Cardiac fibroblast (primary cell): ENCODE data around the genes TRPM5 and CARS1.

- RRBS = no CpG with 5 or more reads among the region's 3 CpGs
Observed at GRCh38 chr11:2374803-2375083, 2.4 kb upstream of the CD81 start.

DNA sequence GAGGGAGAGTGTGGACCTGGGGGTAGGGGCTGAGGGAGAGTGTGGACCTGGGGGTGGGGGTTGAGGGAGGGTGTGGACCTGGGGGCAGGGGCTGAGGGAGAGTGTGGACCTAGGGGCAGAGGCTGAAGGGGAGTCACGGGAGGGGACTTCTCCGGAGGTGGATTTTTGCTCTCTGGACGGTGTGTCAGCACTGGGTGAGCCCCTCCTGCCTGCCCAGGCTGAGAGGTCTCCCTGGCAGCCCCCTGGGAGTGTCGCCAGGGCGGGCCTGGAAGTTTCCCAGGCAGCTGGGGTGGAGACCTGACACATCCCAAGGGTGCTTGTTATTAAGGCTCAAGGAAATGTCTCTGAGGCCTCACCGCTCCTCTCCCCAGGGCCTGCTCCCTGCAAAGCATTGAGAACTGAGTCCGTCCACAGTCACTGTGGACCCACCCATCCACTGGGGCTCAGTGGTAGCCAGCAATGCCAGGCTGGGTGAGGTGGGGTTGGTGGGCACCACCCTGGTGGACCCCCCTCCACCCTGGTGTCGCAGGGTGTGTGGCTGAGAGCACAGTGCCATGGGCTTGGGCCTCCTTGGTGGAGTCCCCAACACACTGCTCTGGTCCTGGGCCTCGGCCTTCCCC, 2.4 kb downstream of the CD81 start:
- RRBS = no CpG with 5 or more reads among the region's 9 CpGs

DNA sequence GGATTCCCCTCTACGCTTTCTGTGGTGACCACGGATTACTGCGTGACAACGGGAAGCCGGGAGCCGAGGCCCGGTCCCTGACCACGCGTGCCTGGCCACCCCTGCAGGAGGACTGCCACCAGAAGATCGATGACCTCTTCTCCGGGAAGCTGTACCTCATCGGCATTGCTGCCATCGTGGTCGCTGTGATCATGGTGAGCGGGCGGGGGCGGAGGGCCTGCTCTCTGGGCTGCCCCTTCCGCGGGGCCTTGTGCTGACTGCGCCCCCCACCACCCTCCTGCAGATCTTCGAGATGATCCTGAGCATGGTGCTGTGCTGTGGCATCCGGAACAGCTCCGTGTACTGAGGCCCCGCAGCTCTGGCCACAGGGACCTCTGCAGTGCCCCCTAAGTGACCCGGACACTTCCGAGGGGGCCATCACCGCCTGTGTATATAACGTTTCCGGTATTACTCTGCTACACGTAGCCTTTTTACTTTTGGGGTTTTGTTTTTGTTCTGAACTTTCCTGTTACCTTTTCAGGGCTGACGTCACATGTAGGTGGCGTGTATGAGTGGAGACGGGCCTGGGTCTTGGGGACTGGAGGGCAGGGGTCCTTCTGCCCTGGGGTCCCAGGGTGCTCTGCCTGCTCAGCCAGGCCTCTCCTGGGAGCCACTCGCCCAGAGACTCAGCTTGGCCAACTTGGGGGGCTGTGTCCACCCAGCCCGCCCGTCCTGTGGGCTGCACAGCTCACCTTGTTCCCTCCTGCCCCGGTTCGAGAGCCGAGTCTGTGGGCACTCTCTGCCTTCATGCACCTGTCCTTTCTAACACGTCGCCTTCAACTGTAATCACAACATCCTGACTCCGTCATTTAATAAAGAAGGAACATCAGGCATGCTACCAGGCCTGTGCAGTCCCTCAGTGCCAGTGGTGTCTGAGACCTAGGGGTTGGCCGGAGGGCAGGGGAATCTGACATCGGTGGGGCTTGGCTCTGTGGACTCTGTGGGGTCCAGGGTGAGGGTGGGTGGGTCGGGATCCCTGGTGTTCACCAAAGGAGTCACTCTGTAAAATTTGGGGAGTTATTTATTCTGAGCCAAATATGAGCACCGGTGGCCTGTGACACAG, 3.7 kb upstream of the TSSC4 start:
- RRBS = 92% methylated on average over 9 of the region's 46 CpGs

DNA sequence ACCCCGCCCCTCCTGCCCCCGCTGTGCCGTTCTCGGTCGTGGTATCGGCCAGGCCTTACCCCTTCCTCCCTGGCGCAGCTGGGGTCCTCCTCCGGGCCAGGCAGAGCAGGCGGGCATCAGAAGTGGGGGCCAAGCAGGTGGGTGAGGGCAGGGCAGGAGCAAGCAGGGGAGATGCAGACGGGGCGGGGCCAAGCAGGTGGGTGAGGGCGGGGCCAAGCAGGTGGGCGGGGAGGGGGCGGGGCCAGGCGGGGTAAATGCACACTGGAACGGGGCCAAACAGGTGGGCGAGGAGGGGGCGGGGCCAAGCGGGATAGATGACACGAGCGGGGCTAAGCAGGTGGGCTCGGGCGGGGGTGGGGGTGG, at the start of gene TRPM5:
TSS of gene TRPM5 (minus strand) at position 143 of the 363 bp plus-strand sequence.
- RRBS = 3% methylated on average over 2 of the region's 23 CpGs

DNA sequence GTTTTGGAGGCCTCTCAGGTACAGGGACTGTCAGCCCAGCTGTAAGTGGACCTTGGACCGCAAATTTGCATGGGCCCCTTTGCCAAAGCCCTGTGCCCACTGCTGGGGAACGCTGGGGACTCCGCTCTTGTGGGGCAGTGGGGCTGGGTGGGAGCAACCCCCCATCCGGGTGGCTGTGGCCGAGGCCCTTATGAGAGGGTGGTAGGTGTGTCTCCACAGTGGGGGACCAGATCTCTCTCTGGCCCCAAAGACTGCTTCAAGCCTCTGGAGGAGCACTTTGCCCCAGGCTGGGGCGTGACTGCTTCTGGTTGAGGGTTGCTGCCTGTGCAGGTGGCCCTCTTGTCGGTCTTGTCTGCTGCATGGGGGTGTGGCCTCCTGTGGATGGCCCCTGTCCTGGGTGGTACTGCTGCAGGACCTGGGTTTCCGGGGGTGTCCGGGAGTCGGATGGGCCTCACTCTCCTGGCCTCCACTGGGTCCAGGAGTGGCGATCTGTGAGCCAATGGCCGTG, 15.8 kb downstream of the KCNQ1 start:
- RRBS = no CpG with 5 or more reads among the region's 12 CpGs

DNA sequence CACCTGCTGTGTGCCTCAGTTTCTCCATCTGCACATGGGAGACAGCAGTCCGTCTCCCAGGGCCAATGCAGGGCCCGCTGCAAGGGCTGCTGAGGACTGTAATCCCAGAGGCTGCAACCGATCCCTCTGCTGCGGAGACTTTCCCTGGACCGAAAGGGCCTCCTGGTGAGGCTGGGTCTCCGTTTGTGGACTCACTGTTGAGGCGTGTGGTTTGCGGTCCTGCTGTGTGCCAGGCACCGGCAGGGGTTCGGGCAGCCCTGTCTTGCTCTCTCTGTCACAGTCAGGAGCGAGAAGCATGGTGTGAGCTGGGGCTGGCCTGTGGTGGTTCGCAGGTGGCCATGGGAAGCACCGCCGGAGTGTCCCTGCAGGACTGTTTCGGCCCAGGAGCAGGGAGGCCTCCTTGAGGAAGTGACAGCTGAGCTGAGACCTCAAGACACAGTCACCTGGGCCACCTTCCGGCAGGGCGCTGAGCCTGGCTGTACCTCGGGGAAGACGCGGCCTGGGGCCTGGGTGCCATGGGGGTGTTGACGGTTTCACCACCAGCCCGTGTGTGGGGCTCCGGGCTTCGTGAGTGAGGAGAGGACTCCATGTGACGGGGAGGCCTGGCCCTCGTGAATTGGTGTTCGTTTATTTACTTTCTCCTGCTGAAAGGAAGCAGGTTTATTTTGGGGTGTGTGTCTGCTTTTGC, 132.3 kb downstream of the KCNQ1 start:
- RRBS = no CpG with 5 or more reads among the region's 27 CpGs

DNA sequence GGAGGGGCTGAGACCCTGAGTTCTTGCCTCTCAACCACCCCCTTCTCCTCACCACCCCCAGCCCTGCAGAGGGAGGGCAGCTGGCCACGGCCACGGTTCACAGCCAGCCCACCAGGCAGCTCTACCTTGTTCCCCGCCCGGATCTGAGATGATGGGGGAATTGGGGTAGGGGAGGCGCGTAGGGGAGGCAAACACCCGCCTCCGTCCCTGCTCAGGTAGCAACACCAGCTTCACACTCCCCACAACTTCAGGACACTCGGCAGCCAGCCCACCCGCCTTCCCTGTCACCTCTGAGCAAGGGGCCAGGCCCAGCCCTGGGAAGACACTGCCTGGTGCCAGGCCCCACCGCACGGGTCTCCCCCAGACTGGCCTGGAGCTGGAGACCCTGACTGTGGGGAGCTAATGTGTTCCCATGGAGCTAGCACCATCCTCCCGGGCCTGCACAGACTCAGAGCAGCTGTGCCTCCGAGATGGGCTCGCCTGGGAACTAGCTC, 109.4 kb downstream of the CDKN1C start:
- RRBS = no CpG with 5 or more reads among the region's 15 CpGs

- RRBS = no CpG with 5 or more reads among the region's 21 CpGs
Observed at GRCh38 chr11:2788105-2789012, 97.2 kb downstream of the CDKN1C start.

- RRBS = no CpG with 5 or more reads among the region's 18 CpGs
Observed at GRCh38 chr11:2805458-2806137, 80.0 kb downstream of the CDKN1C start.

GRCh38 chr11:2899373-2900014, 2.6 kb upstream of the SLC22A18 start:
- RRBS = no CpG with 5 or more reads among the region's 12 CpGs

- RRBS = 67% methylated on average over 4 of the region's 27 CpGs
Observed at GRCh38 chr11:2903006-2903959, 1.2 kb downstream of the SLC22A18 start.

DNA sequence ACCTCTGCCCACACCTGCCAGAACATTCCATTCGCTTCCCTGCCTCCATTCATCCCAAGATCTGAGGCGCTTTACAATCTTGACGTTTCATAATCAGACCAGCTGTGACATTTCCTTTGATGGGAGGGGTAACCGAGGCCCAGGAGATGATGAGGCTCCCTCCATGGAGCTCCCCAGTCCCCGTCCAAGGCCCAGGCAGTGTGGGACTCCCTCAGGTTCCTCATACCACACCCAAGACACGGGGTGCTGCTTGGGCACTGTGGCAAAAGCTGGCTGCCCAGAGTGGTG, 9.8 kb downstream of the SLC22A18 start:
- RRBS = no CpG with 5 or more reads among the region's 6 CpGs

DNA sequence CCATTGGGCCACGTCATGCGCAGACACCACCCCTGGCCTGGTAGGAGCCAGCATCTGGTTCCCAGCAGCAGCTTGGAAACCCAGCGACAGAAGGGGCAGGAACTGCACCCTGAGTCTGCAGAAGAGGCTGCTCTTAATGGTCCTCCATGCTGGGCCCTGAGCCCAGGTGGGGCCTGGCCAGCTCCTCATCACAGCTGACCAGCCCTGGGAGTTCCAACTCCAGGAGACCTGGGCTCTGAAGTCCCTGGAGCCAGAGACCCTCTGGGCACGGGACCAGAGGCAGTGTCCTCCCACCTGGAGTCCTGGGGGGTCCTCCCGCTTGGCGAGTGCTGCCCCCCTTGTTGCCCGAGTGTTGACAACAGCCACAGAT, 5.5 kb downstream of the PHLDA2 start:
- RRBS = no CpG with 5 or more reads among the region's 7 CpGs

GRCh38 chr11:3003828-3004520, 11.8 kb upstream of the NAP1L4 start:
- RRBS = no CpG with 5 or more reads among the region's 11 CpGs

DNA sequence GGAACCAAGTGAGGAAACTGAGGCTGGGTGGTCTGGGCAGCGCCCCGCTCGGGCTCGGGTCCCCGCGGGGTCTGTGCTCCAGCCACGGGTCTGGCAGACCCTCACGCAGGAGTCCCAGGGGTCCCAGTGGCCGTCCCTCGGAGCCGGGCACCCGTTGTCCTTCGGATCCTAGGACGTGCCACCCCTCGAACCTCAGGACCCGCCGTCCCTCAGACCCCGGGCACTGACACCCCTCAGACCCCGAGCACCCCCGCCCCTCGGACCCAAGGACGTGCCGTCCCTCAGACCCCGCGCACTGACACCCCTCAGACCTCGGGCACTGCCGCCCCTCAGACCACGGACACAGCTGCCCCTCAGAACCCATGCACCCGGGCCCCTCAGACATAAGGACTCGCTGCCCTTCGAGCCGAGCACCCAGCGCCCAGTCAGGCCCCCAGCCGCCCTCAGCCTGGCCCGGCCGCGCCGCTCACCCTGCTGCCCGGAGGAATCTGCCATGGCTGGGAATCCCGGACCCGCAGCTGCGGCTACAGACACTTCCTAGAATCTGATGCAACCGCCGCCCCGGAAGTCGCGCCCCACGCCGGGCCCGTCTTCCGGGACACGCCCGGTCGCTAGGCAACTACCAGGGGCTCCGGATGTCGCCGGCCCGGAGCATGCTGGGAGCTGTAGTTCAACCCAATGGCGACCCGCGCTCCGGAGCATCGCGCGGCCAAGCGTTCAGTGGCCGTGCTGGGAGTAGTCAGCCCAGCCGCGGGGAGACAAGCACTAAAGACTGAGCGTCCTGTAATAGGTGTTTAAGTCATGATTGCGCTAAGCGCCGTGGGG, at the start of gene CARS1:
TSS of gene CARS1 (minus strand) at position 551 of the 825 bp plus-strand sequence.
- RRBS = 1% methylated on average over 24 of the region's 73 CpGs

- RRBS = no CpG with 5 or more reads among the region's 22 CpGs
Observed at GRCh38 chr11:3123373-3123921, 41.7 kb downstream of the OSBPL5 start.

DNA sequence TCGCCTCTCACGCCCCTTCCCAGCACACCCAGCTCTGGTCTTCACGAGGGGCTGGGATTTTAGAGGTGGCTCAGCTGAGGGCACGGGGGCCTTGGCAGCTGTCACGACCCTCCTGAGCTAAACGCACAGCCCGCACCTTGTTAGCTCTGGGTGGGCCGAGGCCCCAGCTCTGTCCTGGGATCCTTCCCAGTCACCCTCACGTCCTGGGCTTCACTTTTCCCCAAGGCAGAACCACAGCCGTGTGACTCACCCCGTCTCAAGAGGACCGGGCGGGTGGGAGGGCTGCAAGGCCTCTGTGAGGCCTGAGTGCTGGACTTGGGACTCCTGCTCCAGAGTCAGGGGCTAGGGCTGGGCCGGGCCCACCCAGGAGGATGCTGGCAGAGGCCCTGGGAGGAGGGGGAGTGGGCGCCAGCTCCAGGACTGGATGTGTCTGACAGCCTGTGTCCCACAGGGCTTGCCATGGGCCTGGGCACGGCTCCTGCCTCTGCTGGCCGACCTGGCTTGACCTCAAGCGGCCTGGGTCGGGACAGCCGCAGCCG, 18.2 kb downstream of the OSBPL5 start:
- RRBS = 40% methylated on average over 1 of the region's 21 CpGs

DNA sequence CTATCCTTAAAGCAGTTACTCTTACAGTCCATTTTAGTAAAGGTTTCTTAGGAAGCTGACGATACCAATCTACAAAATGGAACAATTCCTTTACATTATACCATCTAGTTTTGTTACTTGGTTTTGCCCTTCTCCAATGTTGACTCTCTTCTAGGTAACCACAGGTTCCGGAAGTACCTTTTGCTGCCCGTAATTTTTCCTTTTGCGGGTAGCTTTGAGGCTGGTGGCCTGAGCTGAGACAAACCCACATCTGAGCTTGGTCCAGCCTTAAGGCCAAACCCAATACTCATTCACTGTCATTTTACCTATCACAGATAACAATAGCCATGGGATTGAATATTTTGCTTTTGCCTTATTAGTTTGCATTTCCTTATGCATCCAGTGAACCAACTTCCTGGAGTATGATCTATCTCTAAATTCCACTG, 10.0 kb upstream of the MRGPRE start:
- RRBS = no CpG with 5 or more reads among the region's 4 CpGs

DNA sequence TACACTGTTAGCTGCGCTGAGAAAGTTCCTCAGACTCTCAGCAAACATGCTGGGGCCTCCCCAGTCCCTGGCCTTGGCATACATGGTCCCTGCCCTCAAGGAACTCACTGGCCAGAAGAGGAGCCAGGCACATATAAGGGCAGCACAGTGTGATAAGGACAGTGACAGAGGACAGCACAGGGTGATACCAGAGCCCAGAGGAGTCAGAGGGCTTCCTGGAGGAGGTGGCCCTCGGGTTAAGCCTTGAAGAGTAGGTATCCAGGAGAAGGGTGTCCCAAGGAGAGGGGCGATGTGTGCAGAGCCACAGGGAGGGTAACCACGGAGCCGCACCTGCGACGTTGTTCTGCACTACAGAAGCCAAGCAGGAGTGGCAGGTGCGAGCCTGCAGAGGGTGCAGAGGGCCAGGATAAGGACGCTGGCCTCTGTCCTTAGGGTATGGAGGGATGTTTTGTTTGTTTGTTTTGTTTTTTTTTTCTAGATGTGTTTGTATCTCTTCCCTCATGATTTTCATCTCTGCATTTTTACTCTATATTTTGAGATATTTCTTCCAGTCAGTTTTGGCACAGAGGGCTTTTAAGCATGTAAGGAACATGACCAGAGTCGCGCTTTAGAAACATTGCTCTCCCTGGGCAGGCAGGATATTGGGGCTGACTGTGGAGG, 802 bp downstream of the ART1 start:
- RRBS = no CpG with 5 or more reads among the region's 11 CpGs

DNA sequence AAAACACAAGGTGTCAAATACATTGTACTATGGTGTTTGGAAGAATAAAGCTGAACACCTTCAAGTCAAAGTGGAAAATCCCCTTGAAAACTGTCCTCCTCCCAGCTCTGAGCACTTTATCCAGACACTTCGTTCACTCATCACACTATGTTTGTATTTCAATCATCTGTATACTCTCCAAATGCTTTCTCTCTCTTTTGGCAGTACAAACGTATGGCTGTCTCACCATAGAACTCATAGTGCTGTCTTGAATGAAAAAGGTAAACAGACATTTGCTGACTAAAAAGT, 54.1 kb upstream of the CHRNA10 start:
- RRBS = no CpG with 5 or more reads among the region's 2 CpGs